Lung (tissue), 4 donors: ENCODE data around the gene C2orf76.

DNA sequence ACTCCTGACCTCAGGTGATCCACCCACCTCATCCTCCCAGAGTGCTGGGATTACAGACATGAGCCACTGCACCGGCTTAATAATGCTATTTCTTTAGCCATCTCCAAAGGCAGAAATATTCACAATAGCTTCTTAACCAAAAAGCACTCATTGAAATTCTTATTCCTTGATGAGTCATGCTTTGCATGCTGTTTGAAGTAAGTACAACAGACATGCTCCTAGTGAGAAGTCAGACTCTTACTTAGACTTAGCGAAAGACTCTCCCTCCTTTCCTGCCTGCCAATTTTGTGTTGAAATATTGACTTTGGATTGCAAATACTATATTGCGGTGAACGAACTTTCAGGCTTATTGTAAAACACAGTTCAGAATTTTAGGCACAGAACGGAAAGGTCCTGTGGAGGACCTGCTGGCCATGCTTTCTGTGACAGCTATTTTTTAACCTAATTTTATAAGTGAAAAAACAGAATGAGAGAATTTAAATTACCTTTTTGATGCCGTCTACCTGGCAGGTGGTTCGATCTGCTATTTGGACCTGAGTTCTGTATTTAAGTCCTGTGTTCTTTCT is 4.5 kb downstream of the ACTR3 start:
- PRO-cap, result no peak
- RAMPAGE, long total RNA, result no peak
- RRBS, result no CpG with 5 or more reads among the region's 7 CpGs

- PRO-cap, result no peak
- RAMPAGE, long total RNA, result no peak
- RRBS, result no CpG with 5 or more reads among the region's 7 CpGs
Observed at GRCh38 chr2:115187442-115188264, 745.2 kb downstream of the DPP10 start.

- PRO-cap, result no peak
- RAMPAGE, long total RNA, result no peak
- RRBS, result no CpG with 5 or more reads among the region's 3 CpGs
Observed at GRCh38 chr2:115360698-115361058, 918.2 kb downstream of the DPP10 start.

- PRO-cap, result no peak
- RAMPAGE, long total RNA, result no peak
- RRBS, result 4% methylated on average over 12 of the region's 38 CpGs
Observed at GRCh38 chr2:117835685-117836531, 21.4 kb downstream of the DDX18 start.

DNA sequence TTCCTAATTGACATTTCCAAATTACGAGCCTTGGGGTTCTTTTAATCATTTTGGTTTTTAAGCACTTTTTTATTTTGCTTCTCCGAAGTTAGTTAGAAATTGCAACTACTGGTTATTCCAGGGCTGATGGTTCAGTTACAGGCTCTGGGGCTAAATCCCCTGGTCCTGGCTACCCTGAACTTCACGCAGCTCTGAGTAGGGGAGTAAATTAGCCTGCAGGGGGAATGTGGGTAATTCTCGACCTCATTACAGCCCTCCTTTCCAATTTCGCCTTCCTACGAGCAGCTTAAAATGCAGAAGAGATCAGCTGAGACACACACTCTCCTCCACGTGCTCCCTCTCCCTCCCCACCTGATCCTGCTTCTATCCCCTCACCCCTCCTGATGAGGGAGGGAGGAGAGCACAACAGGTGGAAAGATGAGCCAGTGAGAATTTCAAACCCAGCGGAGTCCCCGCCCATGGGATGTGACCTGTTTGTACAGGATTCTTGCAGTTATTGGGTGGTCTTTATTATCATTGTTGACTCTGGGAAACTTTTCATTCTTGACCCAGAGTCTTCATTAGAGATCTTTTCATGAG is 35.4 kb downstream of the DDX18 start:
- PRO-cap, result no peak
- RAMPAGE, long total RNA, result no peak
- RRBS, result no CpG with 5 or more reads among the region's 9 CpGs

DNA sequence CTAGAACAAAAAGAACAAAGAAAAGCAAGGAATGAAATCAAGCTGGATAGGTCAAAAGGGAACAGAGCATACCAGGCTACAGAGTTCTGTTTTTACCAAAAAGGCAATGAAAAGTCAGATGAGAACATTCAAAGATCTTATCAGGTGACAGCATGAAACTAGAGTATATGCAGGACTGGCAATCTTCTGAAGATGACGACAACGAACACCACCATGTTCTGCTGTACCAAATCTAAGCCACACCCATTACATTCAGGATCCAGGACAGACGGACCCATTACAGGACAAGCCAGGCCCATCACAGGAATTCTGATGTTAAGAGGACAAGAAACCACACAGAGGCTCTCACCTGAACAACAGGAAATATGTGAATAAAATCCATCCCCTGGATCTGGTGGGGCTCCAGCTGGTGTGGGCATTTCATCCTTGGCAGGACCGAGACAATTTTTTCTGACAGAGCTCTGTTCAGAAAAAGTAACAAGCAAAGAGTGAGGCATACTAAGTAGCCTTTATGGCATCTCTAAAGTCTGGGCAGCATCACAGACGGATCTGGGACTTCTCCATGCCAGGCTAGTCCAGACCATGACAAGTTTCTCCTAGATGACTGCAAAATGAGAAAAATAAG is 13.3 kb downstream of the CCDC93 start:
- PRO-cap, result no peak
- RAMPAGE, long total RNA, result no peak
- RRBS, result no CpG with 5 or more reads among the region's 5 CpGs

DNA sequence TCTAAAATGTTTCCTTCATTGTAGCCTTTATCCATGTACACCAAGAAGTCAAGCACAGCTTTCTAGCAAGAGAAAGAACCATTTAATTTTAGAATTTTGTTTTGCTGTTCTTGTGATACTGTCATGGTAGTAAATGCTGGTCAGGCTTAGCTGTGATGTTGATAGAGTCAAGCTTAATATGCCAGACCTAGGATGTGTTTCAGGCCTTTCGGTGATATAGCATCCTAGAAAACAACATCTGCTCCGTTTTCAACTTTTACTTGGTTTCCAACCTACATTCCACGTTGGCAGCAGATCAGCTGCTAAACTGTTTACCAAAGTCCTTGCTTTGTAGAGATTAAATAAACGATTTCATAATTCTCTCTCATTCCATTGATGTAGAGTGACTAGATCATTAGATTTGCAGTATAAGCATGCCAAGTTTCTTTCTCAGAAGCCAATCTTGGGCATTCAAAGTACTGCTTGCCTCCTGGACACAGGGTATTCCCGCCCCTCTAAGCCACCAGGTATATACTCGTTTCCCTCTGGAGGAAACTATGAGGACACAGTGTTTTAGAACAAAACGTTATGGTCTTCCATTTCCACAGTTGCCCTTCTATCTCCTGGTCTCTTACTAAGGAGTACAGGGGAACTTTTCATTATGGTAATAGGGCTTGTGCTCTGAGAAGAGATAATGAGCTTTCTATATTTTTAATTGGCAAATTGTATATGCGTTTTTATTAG is 10.6 kb upstream of the INSIG2 start:
- PRO-cap, result no peak
- RAMPAGE, long total RNA, result no peak
- RRBS, result no CpG with 5 or more reads among the region's 8 CpGs

- PRO-cap, result no peak
- RAMPAGE, long total RNA, result no peak
- RRBS, result 4% methylated on average over 37 of the region's 80 CpGs
Observed at GRCh38 chr2:118223966-118224954, 136.0 kb downstream of the INSIG2 start.

DNA sequence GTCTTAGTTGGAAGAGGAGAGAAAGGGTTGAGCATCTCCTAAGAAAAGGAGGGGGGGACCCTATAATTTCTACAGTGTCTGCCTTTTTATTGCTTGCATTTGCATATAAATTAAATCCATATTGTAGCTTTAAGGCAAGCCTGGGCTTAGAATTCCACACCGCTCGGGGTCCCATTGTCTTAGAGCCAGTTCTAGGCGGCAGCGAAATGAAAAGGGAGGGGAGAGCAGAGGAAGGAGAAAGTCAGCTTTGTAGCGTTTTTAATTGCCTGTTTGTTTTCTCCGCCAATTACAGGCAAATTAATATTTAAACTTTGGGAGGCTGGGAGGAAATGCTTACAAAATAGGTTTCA is 39.4 kb downstream of the EN1 start:
- PRO-cap, result no peak
- RAMPAGE, long total RNA, result no peak
- RRBS, result no CpG with 5 or more reads among the region's 6 CpGs

DNA sequence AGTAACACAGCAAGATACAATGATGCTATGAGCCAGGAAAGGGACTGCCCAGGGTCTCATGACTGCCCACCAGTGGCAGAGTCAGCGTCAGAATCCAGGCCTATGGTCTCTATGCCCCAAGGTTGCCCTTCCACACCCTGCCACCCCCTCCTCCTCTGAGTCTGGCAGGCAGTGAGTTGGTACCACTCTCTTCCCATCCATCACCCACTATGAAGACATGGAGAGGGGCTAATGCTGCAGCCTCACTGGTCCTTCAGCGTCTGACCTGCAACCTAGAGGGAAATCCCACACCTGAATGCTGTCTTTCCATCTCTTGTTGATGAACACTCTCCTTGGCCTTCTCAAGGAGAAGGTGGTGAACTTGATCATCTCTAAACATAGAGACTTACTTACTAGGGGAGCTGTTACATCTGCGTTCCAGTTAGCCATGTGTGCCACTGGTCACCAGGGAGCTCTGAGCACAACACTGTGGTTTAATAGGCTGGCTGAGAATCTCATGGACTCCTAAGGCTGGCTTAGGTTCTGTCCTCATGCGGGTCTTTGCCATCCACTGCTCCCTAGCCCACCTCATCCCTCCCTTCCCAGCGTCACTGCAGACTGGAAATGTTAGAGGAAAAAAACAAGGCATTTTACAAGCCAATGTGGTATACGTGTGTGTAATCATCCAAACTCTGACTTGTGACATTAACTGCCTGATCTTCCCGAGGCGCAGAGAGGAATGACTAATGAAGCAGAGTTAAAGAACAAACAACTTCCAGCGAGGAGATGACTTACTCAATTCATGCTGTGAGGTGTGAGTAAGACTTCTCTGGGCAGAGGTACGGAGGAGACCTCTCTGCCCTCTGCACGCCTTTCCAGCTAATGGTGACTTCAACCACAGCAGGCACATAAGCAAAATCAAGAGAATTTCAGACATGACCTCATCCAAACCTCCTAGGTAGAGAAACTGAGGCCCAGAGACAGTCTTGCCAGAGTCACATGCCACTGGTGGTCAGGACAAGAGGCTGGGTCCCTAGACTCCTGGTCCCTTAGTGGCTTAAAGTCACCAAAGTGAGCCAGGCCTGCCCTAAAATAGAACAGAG is 28.9 kb downstream of the STEAP3 start:
- PRO-cap, result no peak
- RAMPAGE, long total RNA, result no peak
- RRBS, result no CpG with 5 or more reads among the region's 11 CpGs

- PRO-cap, result bidirectional peak, plus-strand start at chr2:119366977, minus-strand start at chr2:119366763
- RAMPAGE, long total RNA, result no peak
- RRBS, result 1% methylated on average over 10 of the region's 23 CpGs
Observed at GRCh38 chr2:119366684-119366906, at the start of gene C2orf76. TSS of gene C2orf76 (minus strand) at chr2:119366834.

DNA sequence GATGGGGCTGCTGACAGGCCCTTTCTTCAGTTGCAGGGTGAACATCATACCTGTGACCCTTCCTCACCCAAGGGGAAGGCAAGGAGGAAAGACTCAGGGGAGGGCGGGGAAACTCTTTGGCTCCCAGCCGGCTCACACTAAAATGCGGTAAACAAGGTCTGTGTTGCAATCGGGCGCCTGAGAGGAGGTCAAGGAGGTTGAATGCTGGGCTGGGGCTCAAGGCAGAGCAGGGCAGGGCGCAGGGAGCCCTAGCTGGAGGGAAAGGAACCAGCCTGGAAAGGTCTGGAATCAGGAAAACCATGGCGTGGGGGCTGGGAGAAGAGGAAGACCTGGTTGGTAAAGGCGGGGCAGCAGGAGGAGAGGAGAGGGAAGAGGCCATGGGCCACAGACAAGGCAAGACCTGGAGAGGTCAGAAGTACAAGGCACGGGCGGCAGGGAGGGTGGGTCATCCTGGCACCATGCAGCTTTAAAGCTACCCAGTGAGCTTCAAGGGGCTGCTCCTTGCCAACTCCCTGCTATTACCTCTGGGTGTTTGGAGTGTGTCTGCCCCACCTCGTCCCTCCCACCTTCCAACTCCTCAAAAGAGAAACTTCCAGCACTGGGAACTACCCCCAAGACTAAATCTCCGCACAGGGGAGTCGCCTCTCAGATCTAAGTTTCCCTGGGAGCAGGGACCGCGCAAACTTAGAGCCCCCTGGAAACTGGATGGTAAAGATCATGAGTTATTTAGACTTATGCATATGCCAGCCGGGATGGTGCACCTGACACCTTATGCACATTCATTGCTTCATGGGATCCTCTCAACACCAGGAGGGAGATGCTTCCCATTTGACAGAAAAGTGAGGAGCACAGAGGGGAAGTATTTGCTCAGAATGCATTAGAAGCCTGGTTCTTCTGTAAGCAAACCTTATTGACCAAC is 4.6 kb upstream of the TMEM37 start:
- PRO-cap, result no peak
- RAMPAGE, long total RNA, result no peak
- RRBS, result no CpG with 5 or more reads among the region's 16 CpGs

- PRO-cap, result no peak
- RAMPAGE, long total RNA, result no peak
- RRBS, result no CpG with 5 or more reads among the region's 12 CpGs
Observed at GRCh38 chr2:119454942-119455673, 23.5 kb downstream of the TMEM37 start.

DNA sequence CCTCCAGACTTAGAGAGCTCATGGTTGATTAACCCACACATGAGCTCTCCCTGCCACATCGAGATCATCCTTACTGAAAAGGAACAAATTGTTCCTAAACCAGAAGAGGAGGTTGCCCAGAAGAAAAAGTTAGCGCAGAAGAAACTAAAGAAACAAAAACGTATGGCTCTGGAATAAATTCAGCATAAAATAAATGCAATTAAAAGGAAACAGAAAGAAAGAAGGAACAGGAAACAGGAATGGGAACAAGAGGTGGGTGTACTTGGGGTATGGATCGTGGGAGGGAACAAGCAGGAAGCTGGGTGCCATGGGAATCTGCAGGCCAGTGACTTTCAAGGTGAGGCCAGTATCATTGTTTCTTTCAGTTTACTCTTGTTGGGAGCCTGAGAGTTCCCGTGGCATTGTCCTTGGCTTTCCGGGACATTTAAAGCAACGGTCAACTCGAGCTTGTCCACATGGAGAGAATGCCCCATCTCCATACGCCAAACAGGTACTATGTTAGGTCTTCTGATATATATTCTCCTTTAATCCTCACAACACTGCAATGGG is 21.1 kb downstream of the TMEM177 start:
- PRO-cap, result no peak
- RAMPAGE, long total RNA, result no peak
- RRBS, result no CpG with 5 or more reads among the region's 9 CpGs

DNA sequence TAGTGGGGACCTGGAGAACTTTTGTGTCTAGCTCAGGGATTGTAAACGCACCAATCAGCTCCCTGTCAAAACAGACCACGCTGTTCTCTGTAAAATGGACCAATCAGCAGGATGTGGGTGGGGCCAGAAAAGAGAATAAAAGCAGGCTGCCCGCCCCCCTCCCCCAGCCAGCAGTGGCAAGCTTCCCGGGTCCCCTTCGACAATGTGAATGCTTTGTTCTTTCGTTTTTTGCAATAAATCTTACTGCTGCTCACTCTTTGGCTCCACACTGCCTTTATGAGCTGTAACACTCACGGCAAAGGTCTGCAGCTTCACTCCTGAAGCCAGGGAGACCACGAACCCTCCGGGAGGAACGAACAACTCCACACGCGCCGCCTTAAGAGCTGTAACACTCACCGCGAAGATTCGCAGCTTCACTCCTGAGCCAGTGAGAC is 15.2 kb upstream of the EPB41L5 start:
- PRO-cap, result no peak
- RAMPAGE, long total RNA, result no peak
- RRBS, result no CpG with 5 or more reads among the region's 16 CpGs

DNA sequence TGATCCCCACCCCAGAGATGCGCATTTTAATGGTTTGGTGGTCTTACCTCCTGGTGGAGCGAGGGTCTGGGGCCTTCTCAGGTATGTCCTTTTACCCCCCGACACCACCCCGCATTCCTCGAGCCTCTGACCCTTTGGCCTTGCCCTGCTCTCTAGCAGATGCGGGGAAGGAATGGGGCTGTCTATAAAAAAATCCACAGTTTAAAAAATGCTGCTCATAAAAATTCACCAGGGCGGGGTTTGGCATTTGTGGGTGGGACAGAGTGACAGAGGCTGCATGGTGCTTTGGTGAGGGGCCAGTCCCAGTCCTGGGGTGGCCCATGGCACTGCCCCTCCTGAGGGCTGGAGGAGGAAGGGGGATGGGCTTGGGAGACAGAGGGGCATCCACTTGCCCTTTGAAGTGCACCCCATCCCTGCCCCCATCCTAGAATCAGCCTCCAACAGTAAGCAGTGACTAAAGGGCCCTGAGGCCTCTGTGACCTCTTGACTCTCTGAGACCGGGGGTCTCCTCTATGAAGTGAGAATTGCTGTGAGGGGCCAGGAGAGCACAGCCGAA is 6.6 kb upstream of the RALB start:
- PRO-cap, result no peak
- RAMPAGE, long total RNA, result no peak
- RRBS, result no CpG with 5 or more reads among the region's 9 CpGs

DNA sequence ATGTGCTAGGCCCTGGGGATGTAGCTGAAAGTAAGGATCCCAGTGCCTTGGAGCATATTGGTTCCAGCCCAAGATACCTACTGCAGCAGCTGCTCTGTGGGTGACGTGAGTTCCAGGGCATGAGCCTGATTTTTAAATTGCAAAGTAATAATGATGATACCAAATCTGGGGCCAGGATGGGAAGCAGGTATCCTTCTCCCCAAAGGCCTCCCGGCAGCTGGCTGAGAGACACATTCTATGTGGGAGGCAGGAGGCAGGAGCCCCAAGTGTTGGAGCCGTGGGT is 52.2 kb downstream of the INHBB start:
- PRO-cap, result no peak
- RAMPAGE, long total RNA, result no peak
- RRBS, result no CpG with 5 or more reads among the region's 3 CpGs

DNA sequence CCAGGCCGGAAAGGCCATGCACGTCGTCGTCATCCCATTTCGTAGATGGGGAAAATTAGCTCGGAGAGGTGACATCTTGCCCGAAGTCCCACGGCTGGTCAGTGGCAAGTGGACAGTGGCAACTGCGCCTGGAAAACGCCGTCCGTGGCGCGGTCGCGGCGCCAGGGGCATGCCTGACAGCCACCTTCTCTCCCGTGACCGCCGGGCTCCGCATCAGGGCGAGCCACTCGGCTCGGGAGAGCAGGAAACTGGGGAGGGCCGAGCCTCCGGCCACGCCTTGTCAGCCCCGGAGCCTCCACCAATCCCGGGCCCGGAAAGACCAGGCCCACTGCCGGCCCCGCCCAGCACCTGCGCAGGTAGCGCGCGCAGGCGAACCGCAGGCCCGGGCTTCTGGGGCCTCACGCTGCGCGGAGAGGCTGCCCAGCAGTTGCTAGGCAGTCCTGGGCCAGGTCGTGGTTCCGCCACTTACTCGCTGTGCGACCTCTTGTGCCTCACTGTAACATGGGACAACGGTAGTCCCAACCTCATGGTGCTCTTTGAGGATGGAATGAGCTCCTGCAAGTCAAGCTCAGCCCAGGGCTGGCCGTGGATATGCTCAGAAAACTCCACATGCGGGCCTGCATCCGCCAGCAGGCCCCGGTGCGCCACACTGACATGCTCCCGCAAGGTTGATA is 97.0 kb downstream of the INHBB start:
- PRO-cap, result no peak
- RAMPAGE, long total RNA, result no peak
- RRBS, result 6% methylated on average over 16 of the region's 53 CpGs

GRCh38 chr2:120481352-120481949 is 135.5 kb downstream of the INHBB start:
- PRO-cap, result no peak
- RAMPAGE, long total RNA, result no peak
- RRBS, result no CpG with 5 or more reads among the region's 14 CpGs

DNA sequence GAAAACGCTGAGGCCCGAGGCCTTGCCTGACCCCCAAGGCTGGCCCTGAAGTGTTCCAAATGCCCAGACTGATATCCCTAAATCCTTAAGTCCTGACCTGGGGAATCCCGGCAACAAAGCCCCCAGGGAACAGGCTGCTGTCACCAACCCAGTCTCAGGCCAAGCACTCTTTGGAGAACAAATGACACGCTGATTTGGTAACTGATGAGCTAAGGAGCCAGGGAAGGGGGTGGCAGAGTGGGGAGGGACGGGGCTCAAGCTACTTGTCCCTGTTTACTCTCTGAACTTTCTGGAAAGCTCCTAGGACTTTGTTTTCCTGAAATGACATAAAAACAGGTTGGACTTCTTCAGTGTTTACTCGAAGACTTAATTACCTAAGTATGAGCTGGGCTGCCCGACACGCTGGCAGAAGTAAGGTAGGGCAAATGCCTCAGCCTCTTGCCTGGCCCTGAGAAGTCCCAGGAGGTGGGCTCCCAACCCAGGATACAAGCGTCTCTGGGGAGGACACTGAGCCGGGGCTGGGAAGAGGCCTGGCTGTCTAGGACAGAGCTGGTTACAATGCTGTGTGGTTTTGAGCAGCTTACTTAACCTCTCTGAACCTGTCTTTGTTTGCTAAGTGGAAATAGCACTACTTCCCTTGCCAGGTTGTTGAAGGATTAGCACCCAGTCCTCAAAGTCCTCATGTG is 105.5 kb upstream of the GLI2 start:
- PRO-cap, result no peak
- RAMPAGE, long total RNA, result no peak
- RRBS, result no CpG with 5 or more reads among the region's 10 CpGs